Transverse colon (tissue), 4 donors: ENCODE results near the genes SLC25A30, LRCH1 and ESD.

- PRO-cap, result no peak
- RAMPAGE, long total RNA, 4 experiments, result no peak in any of the 4 experiments
Measured at GRCh38 chr13:44759595-44759929, 183.4 kb upstream of the TSC22D1 start.

DNA sequence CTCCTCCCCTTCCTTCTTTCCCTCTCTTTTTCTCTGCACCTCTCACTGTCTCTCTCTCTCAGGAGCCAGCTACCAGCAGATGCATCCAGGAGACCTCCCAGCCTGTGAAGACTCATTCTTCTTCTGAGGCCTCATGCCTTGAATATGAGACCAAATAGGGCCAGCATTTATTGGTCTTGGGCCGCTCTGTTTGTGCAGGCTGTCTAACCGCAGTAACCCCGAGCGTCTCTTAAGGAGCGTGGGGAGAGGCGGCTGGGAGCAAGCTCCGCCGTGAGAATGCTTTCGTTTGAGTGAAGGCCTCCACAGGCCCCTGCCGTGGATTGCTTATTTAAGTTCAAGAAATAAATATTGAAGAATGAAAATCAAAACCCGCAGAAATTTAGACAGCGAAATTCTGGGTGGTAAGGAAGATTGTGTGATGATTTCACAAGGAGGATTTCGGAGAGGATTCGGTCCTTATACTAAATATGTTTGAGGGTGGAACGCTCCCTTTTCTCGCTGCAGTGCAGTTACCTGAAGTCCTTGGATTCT, 166.9 kb downstream of the NUFIP1 start:
- PRO-cap, result no peak
- RAMPAGE, long total RNA, 4 experiments, result no peak in any of the 4 experiments

DNA sequence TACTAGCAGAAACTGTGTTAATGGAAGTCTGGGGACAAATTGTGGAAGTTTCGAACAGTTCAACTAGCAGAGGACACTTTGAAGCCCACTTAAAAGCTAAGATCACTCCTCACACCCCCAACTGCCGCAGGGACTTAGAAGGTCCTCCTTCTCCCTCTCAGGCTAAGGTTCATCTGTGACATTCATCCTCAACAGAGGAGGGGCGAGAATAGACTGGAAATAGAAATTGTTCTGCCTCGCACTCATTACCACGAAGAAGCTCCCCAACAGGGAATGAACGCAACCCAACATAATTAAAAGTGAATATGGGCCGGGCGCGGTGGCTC, 70.4 kb downstream of the NUFIP1 start:
- PRO-cap, result no peak
- RAMPAGE, long total RNA, 4 experiments, result no peak in any of the 4 experiments

DNA sequence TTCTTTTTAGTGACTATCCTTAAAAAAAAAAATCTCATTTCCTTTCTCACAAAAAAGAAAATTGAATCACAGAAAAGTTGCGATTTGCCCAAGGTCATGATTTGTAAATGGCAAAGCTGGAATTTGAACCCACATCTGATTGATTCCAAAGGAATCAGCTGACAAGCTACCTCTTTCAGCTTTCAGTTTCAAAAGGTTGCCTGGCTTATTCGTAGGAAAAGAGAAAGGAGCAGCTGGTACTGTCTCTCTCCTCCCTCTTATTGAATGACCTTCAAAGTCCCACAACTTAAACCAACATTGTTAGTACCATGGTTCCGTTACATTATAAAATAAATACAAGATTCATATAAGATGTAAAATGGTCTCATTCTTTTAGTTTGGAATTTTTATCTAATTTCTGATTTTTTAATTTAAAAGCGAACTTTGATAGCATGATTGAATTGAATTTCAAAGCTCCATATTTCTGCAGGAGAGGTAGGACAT, 18.3 kb upstream of the KCTD4 start:
- PRO-cap, result unidirectional peak, plus-strand start at position 217 of the sequence
- RAMPAGE, long total RNA, 4 experiments, result no peak in any of the 4 experiments

- PRO-cap, result no peak
- RAMPAGE, long total RNA, 4 experiments, result start-site peak on the minus strand in 1 of 4 experiments, at chr13:45339529-45339603 at its widest, 353 reads per replicate
Measured at GRCh38 chr13:45339378-45339703, 1.6 kb downstream of the TPT1 start.

- PRO-cap, result bidirectional peak, plus-strand start at chr13:45417941, minus-strand start at chr13:45417911; bidirectional peak, plus-strand start at chr13:45417968, minus-strand start at chr13:45418006; bidirectional peak, plus-strand start at chr13:45418156, minus-strand start at chr13:45418159; bidirectional peak, plus-strand start at chr13:45418506, minus-strand start at chr13:45418329
- RAMPAGE, long total RNA, 4 experiments, result start-site peak on the minus strand in 1 of 4 experiments, at chr13:45418342-45418354 at its widest, 40 reads per replicate
Measured at GRCh38 chr13:45417515-45418639, at the start of gene SLC25A30. TSS of gene SLC25A30 (minus strand) at chr13:45418373.

GRCh38 chr13:45891897-45892143, 40.3 kb upstream of the SIAH3 start:
- PRO-cap, result unidirectional peak, minus-strand start at chr13:45891989
- RAMPAGE, long total RNA, 4 experiments, result no peak in any of the 4 experiments

GRCh38 chr13:45988747-45989056, 63.8 kb downstream of the ZC3H13 start:
- PRO-cap, result no peak
- RAMPAGE, long total RNA, 4 experiments, result start-site peak on the minus strand in 2 of 4 experiments, at chr13:45988819-45988944 at its widest, 21 to 46 reads per replicate

GRCh38 chr13:46072090-46072447, 19.5 kb upstream of the ZC3H13 start:
- PRO-cap, result no peak
- RAMPAGE, long total RNA, 4 experiments, result no peak in any of the 4 experiments

DNA sequence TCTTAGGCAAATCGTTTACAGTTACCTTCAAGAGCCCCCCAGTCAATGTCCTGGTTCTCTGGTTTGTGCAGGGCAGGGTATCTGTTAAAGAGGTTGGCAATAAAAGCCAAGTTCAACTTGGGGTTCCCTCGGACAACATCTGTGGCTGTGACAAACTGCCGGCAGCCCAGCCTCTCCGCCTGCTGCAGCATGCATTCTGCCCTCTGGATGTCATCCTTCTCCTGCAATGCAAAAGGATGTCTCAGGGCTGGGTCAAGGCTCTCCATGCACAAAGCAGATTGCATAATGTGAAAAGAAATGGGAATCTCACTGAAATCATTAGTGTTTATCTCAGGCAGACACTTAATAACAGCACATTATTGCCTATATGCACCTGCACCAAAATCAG, 35.1 kb downstream of the LCP1 start:
- PRO-cap, result no peak
- RAMPAGE, long total RNA, 4 experiments, result start-site peak on the minus strand in 1 of 4 experiments, centred at position 138 of the sequence, 6 reads per replicate

- PRO-cap, result bidirectional peak, plus-strand start at chr13:46168641, minus-strand start at chr13:46168505
- RAMPAGE, long total RNA, 4 experiments, result no peak in any of the 4 experiments
Measured at GRCh38 chr13:46168338-46168720, 13.6 kb downstream of the LCP1 start.

DNA sequence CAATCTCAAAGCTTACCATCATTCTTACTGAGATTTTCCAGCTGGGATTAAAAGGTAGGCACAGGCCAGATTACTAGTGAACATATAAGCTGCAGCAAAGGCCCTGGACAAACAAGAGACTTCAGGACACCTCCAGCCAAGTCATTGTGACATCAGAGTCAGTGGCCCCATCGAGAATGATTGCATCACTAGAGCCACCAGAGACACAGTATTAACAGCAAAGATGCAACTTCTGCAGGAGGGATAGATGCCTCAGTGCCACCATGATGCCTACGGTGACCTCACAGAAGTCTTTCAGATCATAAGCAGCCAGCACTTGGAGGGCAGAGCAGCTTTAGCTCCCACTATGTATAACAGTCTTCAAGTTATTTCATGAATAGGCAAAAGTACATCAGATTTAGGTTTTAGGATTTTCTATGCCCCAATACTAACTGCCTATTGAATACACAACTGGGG, 8.6 kb downstream of the RUBCNL start:
- PRO-cap, result no peak
- RAMPAGE, long total RNA, 4 experiments, result no peak in any of the 4 experiments

- PRO-cap, result no peak
- RAMPAGE, long total RNA, 4 experiments, result no peak in any of the 4 experiments
Measured at GRCh38 chr13:46386213-46386971, 660 bp downstream of the RUBCNL start.

DNA sequence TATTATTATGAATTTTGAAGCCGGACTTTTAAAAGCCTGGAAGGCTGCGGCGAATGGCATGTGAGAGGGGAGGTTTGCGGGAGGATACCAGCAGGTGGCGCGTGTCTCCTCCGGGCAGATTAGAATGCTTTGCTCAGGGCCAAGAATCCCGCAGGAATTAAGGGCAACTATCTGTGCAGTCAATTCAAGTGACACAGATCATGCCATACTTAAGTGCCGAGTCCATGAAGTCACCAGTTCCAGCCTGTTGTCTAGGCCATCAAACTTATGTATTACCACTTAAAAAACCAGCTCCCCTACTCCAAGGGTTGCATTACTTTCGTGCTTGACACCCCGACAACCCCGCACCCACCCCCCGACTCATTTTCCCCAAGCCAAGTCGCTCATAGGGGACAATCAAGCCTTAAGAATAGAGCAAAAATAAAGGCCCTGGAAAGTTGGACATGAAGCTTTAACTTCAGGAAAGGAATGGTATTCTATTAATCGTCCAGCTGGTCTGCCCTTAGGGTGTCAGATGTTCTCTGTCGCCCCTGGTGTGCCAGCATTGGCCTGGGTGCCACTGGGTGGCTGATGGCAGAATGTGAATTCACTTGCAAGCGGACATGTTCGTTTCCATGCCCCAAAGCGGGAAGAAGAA, 1.3 kb upstream of the LRCH1 start:
- PRO-cap, result unidirectional peak, plus-strand start at position 212 of the sequence
- RAMPAGE, long total RNA, 4 experiments, result no peak in any of the 4 experiments

- PRO-cap, result bidirectional peak, plus-strand start at chr13:46553179, minus-strand start at chr13:46553056
- RAMPAGE, long total RNA, 4 experiments, result start-site peak on the plus strand in 2 of 4 experiments, at chr13:46553232-46553344 at its widest, 24 to 33 reads per replicate
Measured at GRCh38 chr13:46552670-46553881, at the start of gene LRCH1. TSS of gene LRCH1 (plus strand) at chr13:46553170.

GRCh38 chr13:46598332-46598912, 45.5 kb downstream of the LRCH1 start:
- PRO-cap, result unidirectional peak, plus-strand start at chr13:46598686
- RAMPAGE, long total RNA, 4 experiments, result no peak in any of the 4 experiments

GRCh38 chr13:46620158-46620909, 67.4 kb downstream of the LRCH1 start:
- PRO-cap, result no peak
- RAMPAGE, long total RNA, 4 experiments, result no peak in any of the 4 experiments

- PRO-cap, result no peak
- RAMPAGE, long total RNA, 4 experiments, result no peak in any of the 4 experiments
Measured at GRCh38 chr13:46665659-46666369, 112.8 kb downstream of the LRCH1 start.

DNA sequence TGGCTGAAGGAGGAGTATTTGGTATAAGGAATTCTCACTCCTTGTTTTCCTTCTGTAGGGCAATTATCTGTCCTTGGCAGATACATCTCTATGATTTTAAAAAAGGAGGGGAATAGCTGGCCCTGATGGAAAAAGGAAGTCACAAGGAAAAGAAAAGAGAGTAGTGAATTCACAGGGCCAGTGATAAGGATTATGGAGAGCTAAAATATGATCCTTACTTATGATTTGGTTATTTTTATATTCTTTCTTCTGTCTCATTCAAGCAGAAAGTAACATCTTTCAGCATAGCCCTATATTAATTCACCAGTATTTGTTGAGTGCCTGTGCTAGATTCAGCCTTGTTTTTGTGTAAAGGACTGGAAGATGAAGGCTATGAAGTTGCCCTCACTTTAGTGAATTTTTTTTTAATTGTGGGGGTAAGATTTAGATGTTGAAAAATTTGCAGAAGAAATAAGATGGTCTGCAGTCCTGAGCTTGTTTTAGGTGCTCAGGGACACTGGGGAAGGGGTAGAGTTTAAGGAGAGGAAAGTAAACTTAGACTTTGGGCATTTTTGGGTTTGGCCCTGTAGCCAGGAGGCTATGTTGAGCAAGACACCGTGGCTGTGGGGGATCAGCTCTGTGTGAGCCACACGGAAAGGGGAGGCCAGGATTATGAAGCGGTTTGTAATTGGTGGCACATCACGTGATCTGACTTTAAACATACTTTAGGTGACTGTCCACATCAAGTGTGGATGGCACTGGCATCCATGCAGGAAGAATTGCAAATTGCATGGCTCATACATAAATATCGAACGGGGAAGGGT, 87.0 kb downstream of the ESD start:
- PRO-cap, result no peak
- RAMPAGE, long total RNA, 4 experiments, result start-site peak on the plus strand in 1 of 4 experiments, centred at position 446 of the sequence, 7 reads per replicate

- PRO-cap, result bidirectional peak, plus-strand start at chr13:46797258, minus-strand start at chr13:46797102; bidirectional peak, plus-strand start at chr13:46797641, minus-strand start at chr13:46797439
- RAMPAGE, long total RNA, 4 experiments, result start-site peak on the minus strand in 3 of 4 experiments, at chr13:46797123-46797156 at its widest, 20 to 104 reads per replicate
Measured at GRCh38 chr13:46797013-46798015, at the start of gene ESD. TSS of gene ESD (minus strand) at chr13:46797161.